ENCODE measurements around the genes PPP1R3C and KIF11.

- PRO-cap, 6 experiments, result peak in 6 of 6 experiments; most common plus-strand start chr10:91633266 (in 5); most common minus-strand start chr10:91633071 (in 6)
- RAMPAGE, long total RNA, 2 experiments, result start-site peak on the minus strand in 1 of 2 experiments, at chr10:91633068-91633072 at its widest, 386 reads per replicate
- RRBS, result 2% methylated on average over 22 of the region's 69 CpGs
These were observed at the start of gene PPP1R3C for GRCh38 chr10:91632526-91633649. TSS of gene PPP1R3C (minus strand) at chr10:91633071.

GRCh38 chr10:91742116-91742585, 56.1 kb upstream of the TNKS2 start:
- PRO-cap, 6 experiments, result no peak in any of the 6 experiments
- RAMPAGE, long total RNA, 2 experiments, result no peak in any of the 2 experiments
- RRBS, result no CpG with 5 or more reads among the region's 1 CpG

GRCh38 chr10:91907695-91908249, 1.5 kb downstream of the FGFBP3 start:
- PRO-cap, 6 experiments, result no peak in any of the 6 experiments
- RAMPAGE, long total RNA, 2 experiments, result no peak in any of the 2 experiments
- RRBS, result 8% methylated on average over 5 of the region's 9 CpGs

- PRO-cap, 6 experiments, result no peak in any of the 6 experiments
- RAMPAGE, long total RNA, 2 experiments, result no peak in any of the 2 experiments
- RRBS, result no CpG with 5 or more reads among the region's 10 CpGs
These were observed 27.7 kb downstream of the BTAF1 start for GRCh38 chr10:91950919-91952063.

GRCh38 chr10:92239077-92239536, 51.8 kb downstream of the CPEB3 start:
- PRO-cap, 6 experiments, result no peak in any of the 6 experiments
- RAMPAGE, long total RNA, 2 experiments, result no peak in any of the 2 experiments
- RRBS, result no CpG with 5 or more reads among the region's 21 CpGs

DNA sequence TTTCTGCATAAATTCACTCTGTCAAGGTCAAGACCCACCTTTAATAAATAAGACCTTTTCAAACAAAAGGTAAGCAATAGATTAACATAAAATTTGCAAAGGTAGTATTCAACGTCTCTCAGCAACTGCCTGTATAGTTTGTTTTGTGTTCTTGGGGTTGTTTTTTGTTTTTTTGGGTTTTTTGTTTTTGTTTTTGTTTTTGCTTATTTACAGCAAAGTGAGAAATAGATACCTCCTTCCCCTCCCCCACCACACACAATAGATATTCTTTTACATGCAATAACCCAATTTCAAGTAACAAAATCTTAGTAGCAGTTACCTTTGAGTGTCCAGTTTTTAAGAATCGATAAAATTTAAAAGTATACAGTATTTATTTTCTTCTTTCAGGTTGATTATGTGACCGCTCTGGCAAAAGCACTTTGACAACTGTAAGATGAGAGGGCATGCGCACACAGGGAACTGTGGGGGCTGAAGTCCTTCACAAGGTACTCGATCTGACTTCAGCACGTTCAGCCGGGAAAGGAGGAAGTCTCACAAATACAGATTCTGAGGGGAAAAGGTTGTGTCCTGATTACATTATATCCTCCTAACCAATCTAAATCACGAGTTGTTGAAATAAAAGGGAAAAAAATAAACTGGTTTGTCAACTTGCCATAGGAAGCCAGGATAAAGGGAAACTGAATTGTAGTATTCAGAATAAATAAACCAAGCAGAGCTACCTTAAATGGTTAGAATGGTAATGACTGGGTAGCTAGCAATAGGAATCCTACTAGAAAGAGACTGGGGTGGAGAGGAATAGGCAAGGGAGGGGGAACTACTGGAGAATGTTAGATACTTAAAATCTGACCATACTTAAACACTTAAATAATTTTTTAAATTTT, 47.8 kb downstream of the CPEB3 start:
- PRO-cap, 6 experiments, result peak in 4 of 6 experiments; most common plus-strand start position 503 of the sequence (in 2); most common minus-strand start position 430 of the sequence (in 2)
- RAMPAGE, long total RNA, 2 experiments, result start-site peak on the minus strand in 1 of 2 experiments, centred at position 408 of the sequence, 26 reads per replicate
- RRBS, result no CpG with 5 or more reads among the region's 8 CpGs

DNA sequence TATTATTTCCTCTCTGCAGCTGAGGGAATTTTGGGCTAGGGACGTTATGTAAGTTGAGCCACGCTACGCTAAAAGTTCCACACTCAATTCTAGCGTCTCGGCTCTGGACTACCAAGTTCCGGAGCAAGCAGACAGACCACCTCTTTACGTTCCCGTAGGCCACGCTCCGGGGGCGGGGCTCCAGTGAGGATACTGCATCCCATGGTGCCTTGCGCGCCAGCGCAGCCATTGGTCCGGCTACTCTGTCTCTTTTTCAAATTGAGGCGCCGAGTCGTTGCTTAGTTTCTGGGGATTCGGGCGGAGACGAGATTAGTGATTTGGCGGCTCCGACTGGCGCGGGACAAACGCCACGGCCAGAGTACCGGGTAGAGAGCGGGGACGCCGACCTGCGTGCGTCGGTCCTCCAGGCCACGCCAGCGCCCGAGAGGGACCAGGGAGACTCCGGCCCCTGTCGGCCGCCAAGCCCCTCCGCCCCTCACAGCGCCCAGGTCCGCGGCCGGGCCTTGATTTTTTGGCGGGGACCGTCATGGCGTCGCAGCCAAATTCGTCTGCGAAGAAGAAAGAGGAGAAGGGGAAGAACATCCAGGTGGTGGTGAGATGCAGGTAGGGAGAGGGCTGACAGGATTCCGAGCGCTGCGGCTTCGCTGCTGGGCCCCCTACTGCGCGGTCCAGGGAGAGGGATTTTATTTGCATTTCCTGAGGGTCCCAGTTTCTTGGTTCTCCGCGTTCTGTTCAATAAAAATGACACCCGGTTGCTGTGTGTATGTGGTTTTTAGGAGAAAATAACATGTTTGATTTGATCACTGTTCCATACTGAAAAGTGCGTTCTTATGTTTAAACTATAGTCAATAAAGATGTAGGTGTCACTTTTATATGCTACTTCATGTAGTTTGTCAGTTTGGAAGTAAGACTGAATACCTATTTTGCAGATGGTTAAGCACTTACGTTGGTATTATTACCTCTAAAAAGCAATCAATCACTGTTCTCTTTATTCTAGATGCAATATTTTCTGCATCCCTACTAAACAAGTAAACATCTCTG, at the start of gene KIF11:
TSS of gene KIF11 (plus strand) at position 281 of the 1,041 bp plus-strand sequence.
- PRO-cap, 6 experiments, result peak in 6 of 6 experiments; most common plus-strand start position 281 of the sequence (in 5); most common minus-strand start position 110 of the sequence (in 6)
- RAMPAGE, long total RNA, 2 experiments, result start-site peak on the plus strand in 1 of 2 experiments, centred at position 292 of the sequence, 15 reads per replicate
- RRBS, result under 1% methylated on average over 32 of the region's 62 CpGs

GRCh38 chr10:92695060-92695834, 5.5 kb downstream of the HHEX start:
- PRO-cap, 6 experiments, result no peak in any of the 6 experiments
- RAMPAGE, long total RNA, 2 experiments, result no peak in any of the 2 experiments
- RRBS, result no CpG with 5 or more reads among the region's 15 CpGs

- PRO-cap, 6 experiments, result no peak in any of the 6 experiments
- RAMPAGE, long total RNA, 2 experiments, result no peak in any of the 2 experiments
- RRBS, result no CpG with 5 or more reads among the region's 2 CpGs
These were observed 18.5 kb upstream of the EXOC6 start for GRCh38 chr10:92829820-92830239.

DNA sequence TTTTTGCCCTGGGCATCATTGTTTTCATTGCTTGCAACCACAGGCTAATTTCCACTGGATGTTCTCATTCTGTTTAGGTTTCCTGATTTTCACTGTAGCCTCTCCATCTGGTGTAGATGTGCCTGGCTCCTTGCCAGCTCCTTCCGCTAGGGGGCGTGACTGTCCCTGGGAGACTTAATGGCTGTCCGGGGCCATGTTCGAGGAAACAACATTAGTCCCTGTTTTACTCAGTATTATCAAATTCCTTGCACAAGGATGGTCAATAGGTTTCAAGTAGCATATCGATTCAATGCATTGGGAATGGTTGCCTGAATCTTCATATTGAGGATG, 9.2 kb upstream of the EXOC6 start:
- PRO-cap, 6 experiments, result peak in 1 of 6 experiments; most common plus-strand start position 177 of the sequence (in 1)
- RAMPAGE, long total RNA, 2 experiments, result no peak in any of the 2 experiments
- RRBS, result no CpG with 5 or more reads among the region's 5 CpGs

DNA sequence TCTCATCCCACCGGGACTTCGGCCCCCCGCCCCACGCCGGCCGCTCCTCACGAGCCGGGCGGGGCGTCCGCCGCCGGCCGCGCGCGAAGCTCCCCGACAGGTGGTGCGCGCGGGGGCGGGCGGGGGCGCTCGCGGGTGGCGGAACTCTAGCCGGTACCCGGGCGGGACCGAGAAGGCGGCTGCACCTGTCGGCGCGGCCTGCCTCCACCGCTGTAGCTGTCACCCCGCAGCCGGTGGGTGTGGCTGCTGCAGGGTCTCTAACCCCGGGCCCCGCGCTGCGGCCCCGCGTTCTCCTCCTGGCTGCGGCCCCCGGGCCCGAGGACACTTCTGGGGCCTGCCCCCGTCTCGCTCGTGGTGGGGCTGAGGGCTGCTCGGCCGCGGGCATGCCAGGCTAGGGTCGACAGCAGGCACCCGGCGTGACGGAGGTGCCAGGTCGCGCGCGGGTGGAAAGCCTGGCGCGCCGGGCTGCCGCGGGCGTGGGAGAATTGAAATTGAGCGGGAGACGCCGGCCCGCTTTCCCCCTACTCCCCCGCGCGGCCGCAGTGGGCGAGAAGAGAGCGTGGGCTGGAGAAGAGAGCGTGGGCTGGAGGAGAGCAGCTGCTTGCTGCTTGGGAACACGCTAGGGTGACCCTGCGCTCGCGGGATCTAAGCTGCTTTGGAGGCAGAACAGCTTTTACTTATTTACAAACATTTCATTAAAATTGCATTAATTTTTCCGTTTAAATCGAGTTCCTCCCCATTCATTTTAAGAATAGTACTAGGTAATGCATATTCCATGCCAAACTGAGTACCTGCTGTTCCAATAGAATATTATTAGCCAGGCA, 534 bp downstream of the EXOC6 start:
- PRO-cap, 6 experiments, result peak in 4 of 6 experiments; most common plus-strand start position 156 of the sequence (in 2); most common minus-strand start position 566 of the sequence (in 2)
- RAMPAGE, long total RNA, 2 experiments, result no peak in any of the 2 experiments
- RRBS, result 2% methylated on average over 51 of the region's 84 CpGs

GRCh38 chr10:93334879-93335570, 147.1 kb downstream of the MYOF start:
- PRO-cap, 6 experiments, result no peak in any of the 6 experiments
- RAMPAGE, long total RNA, 2 experiments, result no peak in any of the 2 experiments
- RRBS, result no CpG with 5 or more reads among the region's 12 CpGs

DNA sequence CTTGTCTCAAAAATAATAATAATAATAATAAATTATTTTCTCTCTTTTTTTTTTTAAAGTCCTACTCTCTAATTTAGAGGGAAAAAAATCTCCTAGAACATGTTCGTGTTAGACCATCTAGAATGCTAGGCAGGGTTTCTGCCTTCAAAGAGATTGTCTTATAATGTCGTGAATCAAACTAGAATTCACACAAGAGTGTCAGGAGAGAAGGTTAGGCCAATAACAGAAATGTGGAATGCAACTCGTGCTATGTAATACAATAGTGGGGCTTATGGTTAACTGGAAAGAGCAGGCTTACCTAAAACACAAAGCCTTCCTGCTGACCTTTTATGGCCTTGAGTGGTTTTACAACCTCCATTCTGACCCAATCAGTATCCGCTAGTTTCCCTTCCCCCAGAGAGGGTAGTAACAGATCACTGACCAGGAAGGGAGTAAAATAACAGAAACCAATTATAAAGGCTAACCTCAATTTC, 46.2 kb downstream of the MYOF start:
- PRO-cap, 6 experiments, result no peak in any of the 6 experiments
- RAMPAGE, long total RNA, 2 experiments, result no peak in any of the 2 experiments
- RRBS, result no CpG with 5 or more reads among the region's 4 CpGs

- PRO-cap, 6 experiments, result peak in 1 of 6 experiments; most common plus-strand start chr10:93438993 (in 1); most common minus-strand start chr10:93438911 (in 1)
- RAMPAGE, long total RNA, 2 experiments, result no peak in any of the 2 experiments
- RRBS, result no CpG with 5 or more reads among the region's 9 CpGs
These were observed 43.3 kb downstream of the MYOF start for GRCh38 chr10:93438873-93439281.

DNA sequence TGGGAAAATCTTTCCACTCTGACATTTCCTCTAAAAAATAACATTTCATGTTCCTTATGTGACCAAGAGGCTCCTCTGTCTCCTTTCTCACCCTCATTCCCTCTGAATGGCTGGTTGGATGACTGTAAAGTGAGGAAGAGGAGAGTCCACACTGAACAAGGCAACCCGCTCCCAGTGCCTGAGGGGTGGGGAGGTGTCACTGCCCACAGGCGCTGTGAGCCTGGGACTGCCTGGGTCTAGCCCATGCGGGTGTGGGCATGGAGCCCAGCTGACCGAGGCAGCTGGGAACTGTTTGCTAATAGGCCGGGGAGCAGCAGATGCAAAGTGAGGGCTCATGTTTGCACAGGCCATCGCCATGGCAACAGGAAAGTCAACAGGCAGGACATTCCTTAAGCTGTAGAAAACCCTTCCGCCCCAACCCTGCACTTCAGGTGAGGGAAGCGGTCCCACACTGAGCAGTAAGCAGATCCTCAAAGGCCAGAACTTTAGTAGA, 36.6 kb downstream of the MYOF start:
- PRO-cap, 6 experiments, result peak in 3 of 6 experiments; most common plus-strand start position 425 of the sequence (in 3); most common minus-strand start position 211 of the sequence (in 2)
- RAMPAGE, long total RNA, 2 experiments, result no peak in any of the 2 experiments
- RRBS, result no CpG with 5 or more reads among the region's 8 CpGs

- PRO-cap, 6 experiments, result peak in 1 of 6 experiments; most common minus-strand start chr10:93471180 (in 1)
- RAMPAGE, long total RNA, 2 experiments, result no peak in any of the 2 experiments
- RRBS, result no CpG with 5 or more reads among the region's 10 CpGs
These were observed 10.9 kb downstream of the MYOF start for GRCh38 chr10:93470932-93471866.

- PRO-cap, 6 experiments, result no peak in any of the 6 experiments
- RAMPAGE, long total RNA, 2 experiments, result no peak in any of the 2 experiments
- RRBS, result no CpG with 5 or more reads among the region's 4 CpGs
These were observed 17.8 kb upstream of the FFAR4 start for GRCh38 chr10:93548618-93549060.

DNA sequence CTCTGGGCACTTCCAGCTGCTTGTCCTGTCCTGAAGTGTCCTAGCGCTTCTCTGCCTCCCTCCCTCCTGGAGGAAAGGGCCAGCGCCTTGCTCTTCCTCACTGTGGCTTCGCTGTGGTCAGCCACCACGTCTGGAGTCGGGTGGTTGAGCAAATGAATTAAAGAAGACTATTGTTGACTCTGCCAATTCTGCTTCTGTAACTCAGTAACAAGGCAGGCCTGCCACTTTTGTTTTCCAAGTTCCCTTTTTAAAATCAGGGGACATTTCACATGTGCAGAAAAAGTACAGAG, 6.6 kb downstream of the FFAR4 start:
- PRO-cap, 6 experiments, result no peak in any of the 6 experiments
- RAMPAGE, long total RNA, 2 experiments, result no peak in any of the 2 experiments
- RRBS, result no CpG with 5 or more reads among the region's 5 CpGs

DNA sequence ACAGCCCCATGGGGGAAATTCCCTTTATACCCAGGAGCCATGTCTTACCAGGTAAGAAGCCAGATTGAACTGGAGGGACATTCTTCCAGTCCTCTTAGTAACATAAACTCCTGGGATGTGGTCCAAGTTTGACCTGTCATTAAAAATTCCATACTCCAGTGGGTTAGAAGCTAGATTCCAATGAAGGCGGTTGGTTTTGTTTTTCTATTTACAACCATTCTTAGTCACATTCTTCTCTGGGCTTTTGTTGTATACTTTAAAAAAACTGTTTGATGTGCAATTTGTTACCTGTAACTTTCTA, 1.9 kb downstream of the PLCE1 start:
- PRO-cap, 6 experiments, result no peak in any of the 6 experiments
- RAMPAGE, long total RNA, 2 experiments, result no peak in any of the 2 experiments
- RRBS, result no CpG with 5 or more reads among the region's 1 CpG

- PRO-cap, 6 experiments, result no peak in any of the 6 experiments
- RAMPAGE, long total RNA, 2 experiments, result no peak in any of the 2 experiments
- RRBS, result no CpG with 5 or more reads among the region's 3 CpGs
These were observed 46.4 kb downstream of the NOC3L start for GRCh38 chr10:94316274-94316871.

Data from heart left ventricle (tissue), 7 donors.